Mesothelial cell of epicardium (in vitro differentiated cells): Measurements from ENCODE around the genes METTL2B and GARIN1A.

- PRO-cap = bidirectional peak, plus-strand start at chr7:128476863, minus-strand start at chr7:128476698
Observed at GRCh38 chr7:128476356-128477182, at the start of gene METTL2B. Gene METTL2B, plus strand, starts transcription at chr7:128476748.

DNA sequence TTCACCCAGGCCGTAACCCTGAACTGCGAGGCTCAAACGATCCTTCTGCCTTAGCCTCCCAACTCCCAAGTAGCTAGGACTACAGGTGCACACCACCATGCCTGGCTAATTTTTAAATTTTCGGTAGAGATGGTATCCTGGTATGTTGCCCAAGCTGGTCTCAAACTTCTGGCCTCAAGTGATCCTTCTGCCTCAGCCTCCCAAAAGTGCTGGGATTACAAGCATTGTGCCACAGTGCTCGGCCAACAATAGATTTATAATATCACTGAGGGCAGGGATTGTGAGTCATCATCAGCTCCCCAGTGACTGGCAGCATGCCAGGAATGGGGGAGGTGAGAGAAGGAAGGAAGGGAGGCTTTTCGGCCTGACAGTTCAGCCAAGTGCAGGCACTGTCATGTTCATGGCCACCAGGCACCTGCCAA lies 46.6 kb downstream of the METTL2B start:
- PRO-cap = no peak

DNA sequence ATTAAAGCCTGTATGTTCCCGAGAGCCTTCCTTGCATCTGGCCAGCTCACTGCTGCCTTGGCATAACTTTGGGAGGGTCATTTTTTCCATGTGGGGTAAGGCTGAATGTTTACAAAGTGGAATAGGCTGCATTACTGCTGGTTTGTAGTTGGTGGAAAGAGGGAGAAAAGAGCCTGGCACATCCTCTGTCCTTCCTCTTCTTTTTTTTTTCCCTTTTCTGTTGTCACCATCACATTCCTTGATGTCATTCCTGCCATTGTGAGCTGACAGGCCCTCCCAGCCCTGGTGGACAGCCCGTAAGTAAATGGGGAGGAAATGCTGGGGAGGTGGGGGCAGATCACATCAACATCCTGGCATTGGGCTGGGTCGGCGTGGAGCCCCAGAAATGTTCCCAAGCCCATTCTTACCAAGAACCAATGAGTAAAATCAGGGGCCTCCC lies at the start of gene GARIN1A:
Gene GARIN1A (plus strand): TSS at position 311 of the 439 bp plus-strand sequence.
- PRO-cap = no peak

GRCh38 chr7:128741771-128742600 lies 2.8 kb downstream of the CALU start:
- PRO-cap = no peak

DNA sequence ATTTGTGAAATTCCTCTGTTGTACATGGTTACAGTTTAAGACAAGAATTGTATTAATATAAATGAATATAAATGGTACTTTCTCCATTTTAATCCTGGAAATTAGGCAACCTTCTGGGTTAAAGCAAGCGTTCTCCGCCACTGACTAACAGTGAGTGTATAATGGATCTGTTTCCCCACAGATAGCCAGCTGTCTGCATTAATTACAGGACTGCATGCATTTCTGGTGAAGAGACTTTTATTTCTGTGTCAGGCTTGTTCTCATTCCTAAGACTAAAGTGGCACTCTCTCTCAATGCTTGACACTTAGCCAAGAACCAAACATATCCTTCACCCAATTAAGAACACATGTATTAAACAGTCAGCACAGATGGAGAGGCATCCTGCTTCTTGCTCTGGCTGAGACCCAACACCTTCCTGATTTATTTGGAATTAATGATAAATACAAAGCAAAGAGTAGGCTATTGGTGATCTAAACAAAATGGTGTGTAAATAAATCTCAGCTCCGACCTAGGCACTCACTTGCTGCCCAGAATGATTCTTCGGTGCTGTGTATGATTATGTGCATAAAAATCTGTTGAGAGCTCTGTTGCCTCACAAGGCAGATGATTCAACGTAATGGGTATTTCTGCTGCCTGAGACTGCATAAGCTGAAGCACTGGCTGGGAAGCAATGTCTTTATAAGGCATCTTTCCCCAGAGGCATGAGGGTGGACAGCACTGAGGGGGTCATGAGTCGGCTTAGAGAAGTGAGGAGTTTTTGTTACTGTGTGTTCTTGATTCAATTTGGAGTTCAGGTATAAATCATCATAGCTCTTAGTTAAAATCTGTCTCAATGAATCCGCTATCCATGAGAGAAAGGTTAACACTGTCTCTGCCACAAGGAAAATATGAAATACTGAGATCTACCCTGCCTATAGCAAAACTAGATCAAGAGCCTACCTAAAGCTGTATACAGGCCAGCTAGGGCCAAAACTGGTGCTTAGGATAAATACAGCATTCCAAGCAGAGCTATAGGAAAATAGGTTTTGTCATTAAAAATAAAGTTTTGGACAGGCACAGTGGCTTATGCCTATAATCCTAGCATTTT lies 16.9 kb downstream of the CALU start:
- PRO-cap = no peak

- PRO-cap = no peak
Observed at GRCh38 chr7:128815245-128815875, 14.8 kb upstream of the FLNC start.

GRCh38 chr7:128868185-128868802 lies 2.2 kb downstream of the ATP6V1FNB start:
- PRO-cap = no peak

- PRO-cap = no peak
Observed at GRCh38 chr7:129146103-129146976, 1.8 kb downstream of the TSPAN33 start.

DNA sequence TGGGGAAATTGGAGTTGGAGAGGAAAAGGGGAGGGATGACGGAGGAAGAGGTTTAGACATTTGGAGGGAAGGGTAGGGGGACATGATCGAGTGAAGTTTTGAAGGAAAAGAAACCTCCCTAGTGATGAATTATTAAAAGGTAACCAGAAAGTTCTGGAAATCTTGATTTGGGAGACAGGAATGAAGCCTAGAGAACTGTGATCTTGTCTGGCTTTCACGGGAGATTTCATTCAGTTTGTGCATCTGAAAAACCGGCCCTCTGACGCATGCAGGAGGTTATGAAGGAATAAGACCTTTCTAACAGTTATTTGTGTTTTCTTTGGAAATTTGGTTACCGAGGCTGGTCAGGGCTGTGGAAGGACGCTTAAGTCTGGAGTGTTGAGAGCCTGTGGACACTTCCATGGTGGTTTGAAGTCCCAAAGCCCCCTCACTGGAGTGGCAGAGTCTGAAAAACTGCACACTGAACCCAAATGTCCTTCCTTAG lies 1.5 kb downstream of the SMO start:
- PRO-cap = no peak

- PRO-cap = no peak
Observed at GRCh38 chr7:129374975-129375450, 59.2 kb upstream of the STRIP2 start.

- PRO-cap = no peak
Observed at GRCh38 chr7:129434974-129435386, 748 bp downstream of the STRIP2 start.

- PRO-cap = no peak
Observed at GRCh38 chr7:129468480-129468849, 33.9 kb upstream of the SMKR1 start.

DNA sequence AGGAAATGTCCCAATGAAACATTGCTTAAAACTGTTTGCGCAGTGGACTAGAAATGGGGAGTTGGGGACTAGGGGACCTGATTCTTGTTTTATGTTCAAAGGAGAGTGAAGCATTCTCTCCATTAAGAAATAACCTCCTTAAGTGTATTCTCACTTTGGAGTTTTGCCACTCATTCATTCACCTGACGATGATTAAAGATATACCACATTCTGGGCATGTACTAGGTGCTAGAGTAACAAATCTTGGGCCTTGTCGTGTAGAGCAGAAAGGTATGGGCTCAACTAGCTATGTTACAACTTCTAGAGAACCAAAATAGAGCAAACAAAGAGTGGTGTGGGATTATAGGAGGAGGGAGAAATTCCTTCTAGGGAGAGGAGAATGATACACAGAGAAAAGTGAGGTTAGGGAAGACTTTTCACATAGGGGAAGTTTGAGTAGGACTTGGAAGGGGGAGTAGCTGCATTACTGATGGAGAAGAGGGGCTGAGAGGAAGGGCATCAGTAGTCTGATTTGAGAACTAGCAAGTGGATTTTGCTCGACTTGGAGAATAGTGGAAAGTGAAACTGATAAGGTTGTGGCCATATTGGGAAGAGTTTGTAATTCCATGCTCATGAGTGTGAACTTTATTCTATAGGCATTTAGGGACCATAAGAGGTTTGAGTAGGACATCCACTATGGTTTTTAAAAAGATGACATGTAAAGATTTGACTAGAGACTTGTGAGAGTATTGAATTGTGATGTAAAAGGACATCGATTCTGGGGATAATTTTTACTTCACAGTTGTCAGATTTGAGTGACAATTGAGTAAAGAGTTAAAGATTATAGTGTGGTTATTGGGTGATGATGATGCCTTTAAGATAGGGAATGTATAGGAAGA lies 6.1 kb downstream of the NRF1 start:
- PRO-cap = no peak

GRCh38 chr7:129829989-129830842 lies 122.5 kb downstream of the UBE2H start:
- PRO-cap = no peak

- PRO-cap = no peak
Observed at GRCh38 chr7:129906852-129907358, 45.9 kb downstream of the UBE2H start.

DNA sequence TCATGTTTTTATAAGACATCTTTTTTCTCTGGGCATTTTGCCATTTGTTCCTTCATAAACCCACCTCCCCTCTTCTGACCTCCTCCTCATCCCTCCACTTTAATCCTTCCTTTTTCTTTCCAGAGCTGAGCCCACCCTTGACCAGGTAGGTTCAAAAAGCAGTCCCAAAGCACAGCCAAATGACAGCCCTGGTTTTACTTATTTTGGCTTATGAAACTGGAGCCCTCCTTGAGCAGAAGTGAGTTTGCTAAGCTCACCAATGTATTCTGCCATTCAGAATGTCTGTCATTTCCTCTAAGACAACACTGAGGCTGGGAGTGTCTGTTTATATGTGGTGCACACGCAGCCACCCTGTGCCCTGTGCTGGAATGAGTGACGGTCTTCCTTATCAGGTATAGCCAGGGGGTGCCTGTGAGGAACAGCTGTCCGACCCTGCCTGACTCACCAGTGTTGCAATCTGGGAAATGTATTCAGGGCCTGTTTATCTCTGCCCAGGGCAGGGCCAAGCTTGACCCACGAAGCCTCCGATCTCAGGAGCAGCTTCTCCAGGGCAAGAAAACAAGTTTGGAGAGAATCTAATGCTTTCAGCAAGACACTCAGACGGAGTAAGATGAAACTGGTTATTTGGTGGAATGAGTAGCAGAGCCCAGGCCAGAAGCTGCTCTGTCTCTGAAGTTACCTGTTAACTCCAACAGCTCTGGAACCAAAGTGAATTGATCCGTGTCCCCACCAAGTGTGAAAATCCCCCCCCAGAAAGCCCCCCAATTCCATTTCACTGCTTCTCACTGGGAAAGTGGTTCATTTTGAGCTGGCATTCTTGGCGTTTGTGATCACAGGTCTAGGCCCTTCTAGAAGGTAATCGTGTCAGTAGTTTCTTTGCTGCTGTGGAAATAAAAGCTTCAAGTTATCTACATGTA lies 5.9 kb upstream of the UBE2H start:
- PRO-cap = no peak

DNA sequence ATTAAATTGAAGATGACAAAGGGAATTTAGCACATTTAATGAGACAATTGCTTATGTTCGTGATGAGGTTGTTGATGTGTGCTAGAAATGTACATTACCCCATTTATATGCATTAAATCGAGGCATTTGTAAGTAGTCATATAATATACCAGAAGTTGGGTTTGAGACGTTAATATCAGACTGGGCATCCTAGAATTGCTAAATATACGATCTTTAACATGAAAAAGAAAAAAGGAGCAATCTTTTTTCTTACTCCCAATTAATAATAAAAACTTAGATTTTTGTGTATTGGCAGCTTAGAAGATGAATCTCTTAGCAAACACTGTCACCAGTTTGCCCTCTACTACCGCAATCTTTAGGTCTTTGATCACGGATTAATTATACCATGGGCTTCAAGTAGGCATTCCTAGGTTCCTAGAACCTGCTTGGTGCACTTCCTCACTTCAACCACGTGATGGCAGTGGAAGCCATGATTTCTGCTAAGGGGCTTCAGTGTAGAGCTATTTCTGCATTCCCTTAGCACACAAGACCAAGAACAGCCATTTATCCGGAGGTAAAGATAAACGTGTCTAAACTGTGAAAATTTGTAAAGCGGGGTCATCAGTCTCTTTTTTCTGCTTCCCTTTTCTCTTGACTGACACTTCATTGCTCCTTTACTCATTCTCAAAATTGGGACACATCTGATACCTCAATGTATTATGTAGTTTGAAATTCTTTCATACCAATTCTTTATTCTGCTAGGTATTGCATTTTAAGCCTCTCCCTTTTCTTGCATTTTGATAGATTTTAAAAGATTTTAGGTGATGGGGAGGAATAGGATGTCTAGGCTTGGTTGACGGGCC lies 1.8 kb downstream of the KLHDC10 start:
- PRO-cap = no peak

DNA sequence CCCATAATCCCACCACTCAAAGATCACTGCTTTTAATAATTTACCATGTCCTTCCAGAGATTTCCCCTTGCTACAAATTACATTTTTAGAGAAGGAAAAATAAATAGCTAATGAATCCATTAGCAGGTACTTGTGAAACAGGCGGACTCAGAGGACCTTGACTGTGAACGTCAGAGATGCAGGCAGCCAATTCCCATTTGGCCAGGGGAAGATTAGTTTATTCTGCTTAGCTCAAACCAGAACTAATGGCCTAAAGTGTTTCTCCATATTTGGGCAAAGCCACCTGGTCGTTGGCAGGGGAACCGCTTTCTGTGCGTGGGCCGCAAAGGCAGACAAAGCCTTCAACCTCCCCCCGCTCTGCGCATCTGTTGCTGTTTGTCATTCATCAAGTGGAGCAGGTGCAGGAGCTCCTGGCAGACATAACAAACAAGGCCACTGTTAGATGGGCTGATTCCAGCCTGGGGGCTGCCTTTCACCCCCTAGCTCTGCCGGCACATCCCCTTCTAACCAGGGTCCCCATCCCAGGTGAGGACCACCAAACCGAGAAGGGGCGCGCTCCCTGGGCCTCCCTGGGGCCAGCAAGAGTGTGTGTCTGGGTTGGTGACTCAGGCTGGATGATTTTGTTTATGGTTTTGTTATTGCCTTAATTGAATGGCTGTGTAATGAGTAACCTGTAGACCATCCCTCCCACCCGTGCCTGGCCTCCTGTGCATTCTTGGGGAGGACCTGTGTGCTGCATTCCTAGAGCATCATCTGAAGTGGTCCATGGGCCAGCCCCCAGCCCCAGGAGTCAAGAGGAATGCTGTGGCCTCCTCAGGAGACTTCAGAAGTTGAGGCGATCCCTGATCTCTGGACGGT lies 14.6 kb upstream of the CPA1 start:
- PRO-cap = no peak

- PRO-cap = no peak
Observed at GRCh38 chr7:130366982-130367809, 13.1 kb upstream of the CPA1 start.

DNA sequence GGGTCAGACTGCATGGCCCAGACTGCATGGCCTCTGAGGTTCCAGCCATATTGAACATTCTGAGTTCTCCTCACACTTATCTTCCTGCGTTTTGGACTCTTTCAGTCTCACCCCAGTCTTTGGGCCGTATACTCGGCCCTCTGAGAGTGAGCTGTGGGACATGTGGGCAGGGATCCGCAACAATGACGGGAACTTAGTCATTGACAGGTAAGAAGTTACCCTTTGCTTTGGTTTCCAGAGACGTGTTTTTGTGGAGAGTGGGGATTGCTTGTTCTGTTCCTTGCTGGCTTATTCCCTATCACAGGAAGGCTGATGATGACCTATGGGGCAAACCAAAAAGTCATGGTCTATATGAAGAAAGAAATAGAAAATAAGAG lies 8.8 kb downstream of the MEST start:
- PRO-cap = no peak